Penis (tissue), 1 donor: ENCODE measurements around a stretch of chr9.

- PRO-cap, result no peak
Measured at GRCh38 chr9:107588238-107588854, 98.8 kb upstream of the KLF4 start.

DNA sequence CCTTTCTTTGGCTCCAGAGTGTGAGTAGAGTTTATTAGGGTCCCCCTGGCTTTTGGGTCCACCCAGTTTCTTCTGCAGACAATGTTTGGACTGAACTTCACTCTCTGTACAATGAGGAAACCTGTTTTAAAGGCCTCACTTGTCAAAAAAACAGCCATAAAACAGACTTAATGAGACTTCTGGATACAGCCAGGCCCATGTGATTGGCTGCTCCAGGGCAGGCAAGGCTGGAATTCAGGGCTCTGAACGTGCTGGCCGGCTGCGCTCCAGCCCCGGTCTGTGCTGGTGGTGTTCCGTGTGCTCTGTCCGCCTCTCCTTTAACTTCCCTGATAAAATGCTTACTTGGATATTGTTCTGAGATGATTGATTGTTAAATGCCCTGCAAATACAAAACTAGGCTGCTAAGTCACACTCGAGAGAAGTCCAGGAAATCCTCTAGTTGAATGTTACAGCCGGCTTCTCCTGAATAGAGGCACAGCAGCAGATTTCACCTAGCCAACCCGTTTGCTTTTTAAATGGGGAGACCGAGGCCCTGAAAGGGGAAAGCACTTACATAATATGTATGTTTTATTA is 131.3 kb upstream of the KLF4 start:
- PRO-cap, result no peak

- PRO-cap, result no peak
Measured at GRCh38 chr9:107636746-107637311, 147.3 kb upstream of the KLF4 start.

DNA sequence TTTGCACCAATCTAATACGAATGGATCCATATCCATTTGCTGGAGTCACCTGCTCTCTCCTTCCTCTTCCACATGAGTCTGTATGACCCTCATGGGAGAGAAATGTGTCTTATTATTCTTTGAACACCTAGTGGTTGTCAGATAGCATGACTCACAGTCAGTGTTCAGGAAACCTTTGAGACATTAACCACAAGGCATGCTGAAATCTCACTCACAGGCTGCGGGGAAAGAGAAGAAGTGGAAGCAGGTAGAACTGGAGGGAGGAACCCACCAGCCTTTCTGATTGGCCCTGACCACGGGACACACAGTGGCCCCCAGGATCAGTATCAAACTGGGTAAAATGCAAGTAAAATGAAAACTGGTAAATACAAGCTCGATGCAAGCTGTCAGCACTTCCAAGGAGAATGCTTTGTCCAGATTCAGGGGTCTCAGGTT is 222.9 kb upstream of the KLF4 start:
- PRO-cap, result no peak

DNA sequence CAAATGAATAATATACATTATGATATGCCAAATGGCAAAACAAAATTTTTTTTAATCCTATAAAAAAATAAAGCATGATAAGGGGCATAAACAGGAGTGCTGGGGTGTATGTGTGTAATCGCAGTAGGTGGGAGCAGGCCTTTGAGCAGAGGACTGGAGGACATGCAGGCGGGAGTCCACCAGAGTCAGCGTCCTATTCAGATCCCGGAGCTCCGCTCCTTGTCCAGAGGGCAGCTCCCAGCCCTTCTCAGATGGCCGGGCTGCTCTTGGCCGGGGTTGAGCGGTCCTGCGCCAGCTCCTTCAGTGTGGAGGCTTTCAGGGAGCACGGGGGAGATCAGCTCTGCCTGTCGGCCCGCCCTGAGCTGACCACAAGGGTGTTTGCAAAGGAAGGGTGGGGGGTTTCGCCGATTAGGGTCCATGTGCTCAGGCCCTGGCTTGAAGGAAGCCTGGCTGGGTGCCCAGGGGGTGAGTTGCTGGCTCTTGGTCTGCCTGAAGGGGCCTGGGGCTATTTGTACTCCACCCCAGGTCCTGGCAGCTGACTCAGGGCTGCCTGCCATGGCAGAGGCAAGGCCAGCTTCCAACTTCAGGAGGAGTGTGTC is 249.9 kb upstream of the KLF4 start:
- PRO-cap, result no peak

GRCh38 chr9:108444486-108445017 is 411.2 kb downstream of the ACTL7B start:
- PRO-cap, result unidirectional peak, minus-strand start at chr9:108444746

GRCh38 chr9:108634549-108635254 is 221.1 kb downstream of the ACTL7B start:
- PRO-cap, result no peak

- PRO-cap, result no peak
Measured at GRCh38 chr9:108708077-108708858, 147.5 kb downstream of the ACTL7B start.

GRCh38 chr9:108779382-108779897 is 76.3 kb downstream of the ACTL7B start:
- PRO-cap, result no peak

- PRO-cap, result no peak
Measured at GRCh38 chr9:108780878-108781534, 74.8 kb downstream of the ACTL7B start.

DNA sequence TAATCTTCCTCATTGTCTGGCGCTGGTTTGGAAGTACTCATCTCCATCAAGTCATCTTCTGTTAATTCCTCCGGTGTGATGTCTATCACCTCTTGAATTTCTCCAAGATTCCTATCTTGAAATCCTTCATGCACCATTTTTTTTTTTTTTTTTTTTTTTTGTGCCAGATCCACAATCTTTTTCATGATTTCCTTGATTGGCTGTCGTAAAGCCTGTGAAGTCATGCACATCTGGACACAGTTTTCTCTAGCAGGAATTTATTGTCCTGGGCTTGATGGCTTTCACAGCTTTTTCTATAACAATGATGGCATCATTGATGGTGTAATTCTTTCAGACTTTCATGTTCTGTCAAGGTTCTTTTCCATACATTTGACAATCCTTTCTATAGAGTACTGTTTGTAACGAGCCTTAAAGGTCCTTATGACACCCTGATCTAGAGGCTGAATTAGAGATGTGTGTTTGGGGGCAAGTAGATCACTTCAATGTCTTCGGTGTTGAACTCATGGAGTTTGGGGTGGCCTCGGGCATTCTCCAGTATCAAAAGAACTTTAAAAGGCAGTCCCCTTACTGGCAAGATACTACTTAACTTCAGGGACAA is 8.9 kb downstream of the ACTL7A start:
- PRO-cap, result no peak

DNA sequence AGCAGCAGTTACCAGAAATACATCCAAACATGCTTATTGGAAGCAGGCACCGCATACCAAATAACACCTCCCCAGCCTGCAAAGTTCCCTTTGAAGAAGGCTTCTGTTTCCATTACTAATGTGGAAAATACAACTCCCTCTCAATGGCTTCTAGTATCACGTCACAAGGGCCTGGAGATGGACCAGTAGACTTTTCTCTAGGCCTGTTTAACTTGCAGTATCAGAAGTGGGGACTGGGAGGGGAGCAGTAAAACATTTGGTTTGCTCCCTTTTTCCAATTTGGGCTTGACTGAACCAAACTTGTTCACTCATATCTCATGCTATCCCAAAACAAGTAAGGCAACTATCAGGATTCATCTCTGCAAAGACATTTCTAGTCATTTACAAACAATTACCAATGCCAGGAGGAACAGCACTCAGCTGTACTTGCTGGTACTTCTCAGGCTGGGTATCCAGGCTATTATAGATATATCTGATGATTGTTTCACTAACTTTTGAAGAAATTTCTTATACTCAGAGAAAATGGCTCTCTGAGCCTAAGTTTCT is 20.6 kb downstream of the TMEM245 start:
- PRO-cap, result no peak

- PRO-cap, result no peak
Measured at GRCh38 chr9:109108286-109108836, 11.4 kb downstream of the TMEM245 start.

- PRO-cap, result no peak
Measured at GRCh38 chr9:109118887-109119794, 606 bp downstream of the TMEM245 start.

GRCh38 chr9:109255423-109256342 is 65.2 kb downstream of the EPB41L4B start:
- PRO-cap, result no peak

GRCh38 chr9:109317999-109318834 is 2.6 kb downstream of the EPB41L4B start:
- PRO-cap, result no peak

DNA sequence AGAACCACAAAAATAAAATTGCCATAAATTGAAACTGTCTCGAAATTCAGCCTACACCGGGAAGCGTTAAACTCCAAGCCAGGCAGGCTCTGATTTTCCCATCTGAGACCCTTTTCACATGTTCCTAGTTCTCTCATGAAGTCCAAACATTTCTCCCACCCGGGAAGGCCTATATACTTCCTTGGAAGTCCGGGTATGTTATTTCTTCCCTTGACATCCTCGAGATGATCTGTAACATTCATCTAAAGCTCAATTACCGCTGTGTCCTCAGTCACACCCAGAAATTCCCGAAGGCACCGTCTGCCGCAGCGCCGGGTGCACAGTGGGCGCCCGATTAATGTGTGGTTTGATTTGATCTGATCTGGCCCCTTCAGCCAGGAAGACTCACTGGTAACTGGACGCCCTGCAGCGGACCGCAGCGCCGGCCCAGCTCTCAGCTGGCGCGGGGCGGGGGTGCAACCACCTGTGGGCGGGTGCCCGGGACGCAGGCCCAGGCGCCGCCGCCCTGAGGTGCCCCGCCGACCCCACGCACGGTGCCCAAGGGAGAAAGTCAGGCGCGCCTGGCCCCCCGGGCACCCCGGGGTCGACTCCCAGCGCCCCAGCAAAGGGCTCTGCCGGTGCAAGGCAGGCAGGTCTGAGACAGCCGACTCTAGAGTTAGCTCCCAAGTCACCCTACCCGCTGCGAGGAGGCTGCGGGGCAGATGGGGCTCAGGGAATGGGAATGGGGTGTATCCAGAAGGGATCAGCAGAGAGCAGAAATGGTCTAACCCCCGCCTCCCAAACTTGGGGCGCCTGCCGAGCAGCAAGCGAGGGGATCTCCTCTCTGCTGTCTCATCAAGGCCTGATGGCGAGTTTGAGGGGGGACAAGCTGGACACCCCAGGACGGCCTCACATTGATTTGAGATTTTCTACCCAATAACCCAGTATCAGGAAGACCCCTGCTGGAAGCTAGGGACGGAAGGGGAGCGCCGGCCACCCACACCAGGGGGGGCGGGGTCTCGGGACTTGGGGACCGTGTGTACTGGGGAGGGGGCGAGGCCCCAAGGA is 1.7 kb downstream of the EPB41L4B start:
- PRO-cap, result no peak

DNA sequence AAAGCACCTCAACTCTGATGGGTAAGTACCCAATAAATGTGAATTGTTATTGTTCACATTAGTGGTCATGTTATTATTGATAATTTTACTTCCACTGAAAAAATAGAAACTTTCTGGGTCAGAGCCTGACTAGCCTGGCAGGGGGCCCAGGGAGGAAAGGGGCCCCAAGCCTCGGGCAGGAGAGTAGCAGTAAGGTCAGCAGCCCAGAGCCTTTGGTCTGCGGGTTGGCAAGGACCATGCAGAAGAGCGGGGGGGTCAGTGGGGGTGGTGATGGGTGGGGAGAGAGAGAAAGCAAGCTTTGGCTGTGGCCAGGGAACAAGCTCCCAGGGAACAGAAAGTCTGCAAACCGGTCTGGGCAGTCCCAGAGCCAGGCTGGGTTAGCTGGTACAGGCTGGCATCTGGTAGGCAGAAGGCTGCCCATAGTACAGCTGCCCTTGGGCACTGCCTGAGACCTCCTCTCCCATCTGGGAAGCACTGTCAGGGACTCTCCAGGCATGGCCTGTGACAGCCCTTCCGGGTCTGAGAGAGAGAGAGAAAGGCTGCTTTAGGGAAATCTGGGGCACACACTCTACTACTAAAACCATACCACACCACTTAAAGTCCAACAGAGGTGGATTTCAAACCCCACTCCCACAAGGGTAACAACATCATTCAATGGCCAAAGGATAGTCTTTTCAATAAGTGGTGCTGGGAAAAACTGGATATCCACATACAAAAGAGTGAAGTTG is 10.5 kb upstream of the EPB41L4B start:
- PRO-cap, result no peak

DNA sequence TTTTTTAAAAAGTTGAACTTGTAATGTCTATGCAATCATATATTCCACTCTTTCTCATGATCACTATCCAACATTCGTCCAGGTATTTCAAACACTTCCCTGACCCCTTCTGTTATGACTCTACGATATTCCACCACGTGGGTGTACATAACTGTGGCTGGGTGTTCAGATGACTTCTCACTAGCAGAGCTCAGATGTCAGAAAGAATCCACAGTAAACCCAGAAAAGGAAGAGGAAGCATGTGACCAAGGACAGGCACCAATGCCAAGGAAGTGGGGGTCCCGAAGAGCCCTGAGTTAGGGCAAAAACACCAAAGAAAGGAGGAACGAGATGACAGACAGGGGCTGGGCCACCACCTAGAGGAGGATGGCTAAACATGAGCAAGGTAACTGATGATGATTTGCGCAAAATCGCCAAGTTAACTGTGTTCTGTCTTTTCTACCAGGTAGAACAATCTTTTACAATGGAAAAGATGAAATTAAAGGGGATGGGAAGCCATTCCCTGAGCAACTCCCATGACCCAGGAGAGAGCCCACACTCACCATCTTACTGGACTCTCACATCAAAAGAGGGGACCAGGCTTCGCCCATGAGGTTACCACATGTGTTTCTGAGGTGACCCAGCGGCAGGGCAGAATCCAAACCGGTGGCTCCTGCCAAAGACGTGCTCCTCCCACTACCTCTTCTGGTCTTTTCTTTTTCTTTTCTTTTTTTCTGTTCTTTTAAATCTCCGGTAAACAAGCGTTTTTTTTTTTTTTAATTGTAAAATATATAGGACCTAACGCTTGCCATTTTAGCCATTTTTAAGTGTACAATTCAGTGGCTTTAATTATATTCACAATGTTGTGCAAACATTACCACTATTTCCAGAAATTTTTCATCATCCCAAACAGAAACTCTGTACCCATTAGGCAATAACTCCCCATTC is 19.6 kb downstream of the PTPN3 start:
- PRO-cap, result no peak

DNA sequence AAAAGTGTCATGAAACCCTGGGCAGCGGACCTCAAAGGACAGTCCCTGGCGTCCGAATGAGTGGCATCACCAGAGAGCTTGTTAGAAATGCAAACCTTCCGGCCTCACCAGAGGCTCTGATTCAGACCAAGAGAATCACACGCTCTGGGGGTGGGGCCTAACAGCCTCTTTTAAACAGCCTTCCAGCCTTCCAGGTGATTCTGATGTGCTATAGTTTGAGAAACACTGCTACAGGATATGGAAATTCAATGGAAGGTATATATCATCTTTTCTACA is 10.8 kb downstream of the PTPN3 start:
- PRO-cap, result no peak